AG10803 (cell line): ENCODE measurements around a stretch of chr1.

DNA sequence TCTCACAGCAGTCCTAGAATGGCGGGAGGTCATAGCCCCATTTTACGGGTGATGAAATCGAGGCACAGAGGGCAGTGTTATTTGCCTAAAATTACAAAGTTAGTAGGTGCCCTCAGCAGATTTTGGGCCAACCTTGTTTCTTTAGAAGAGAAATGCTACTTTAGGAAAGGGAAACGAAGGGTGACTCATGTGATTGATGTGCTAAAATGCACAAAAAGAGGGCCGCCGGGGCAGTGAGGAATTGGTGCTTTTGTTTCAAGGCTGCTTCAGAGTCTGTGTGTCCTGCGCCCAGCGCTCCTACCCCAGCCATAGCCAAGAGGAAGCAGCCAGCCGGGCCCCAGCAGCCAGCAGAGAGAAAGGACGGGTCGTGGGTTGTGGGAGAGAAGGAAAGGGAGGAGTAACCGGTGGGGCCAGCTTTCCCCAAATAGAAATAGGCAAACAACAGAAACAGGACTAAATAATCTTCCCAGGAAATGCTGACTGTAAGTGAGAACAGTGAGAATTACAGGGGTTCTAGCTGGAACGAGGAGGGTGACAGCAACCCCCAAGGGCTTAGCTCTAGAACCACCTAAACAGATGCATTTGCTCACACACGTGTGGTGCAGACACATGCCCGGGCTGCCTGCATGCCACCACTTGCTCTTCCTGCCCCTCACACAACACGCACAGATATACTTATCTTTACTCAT is 13.2 kb downstream of the VANGL1 start:
- RRBS = 40% methylated on average over 3 of the region's 16 CpGs

- RRBS = 3% methylated on average over 44 of the region's 92 CpGs
Observed at GRCh38 chr1:115838788-115839865, 1.8 kb downstream of the NHLH2 start.

DNA sequence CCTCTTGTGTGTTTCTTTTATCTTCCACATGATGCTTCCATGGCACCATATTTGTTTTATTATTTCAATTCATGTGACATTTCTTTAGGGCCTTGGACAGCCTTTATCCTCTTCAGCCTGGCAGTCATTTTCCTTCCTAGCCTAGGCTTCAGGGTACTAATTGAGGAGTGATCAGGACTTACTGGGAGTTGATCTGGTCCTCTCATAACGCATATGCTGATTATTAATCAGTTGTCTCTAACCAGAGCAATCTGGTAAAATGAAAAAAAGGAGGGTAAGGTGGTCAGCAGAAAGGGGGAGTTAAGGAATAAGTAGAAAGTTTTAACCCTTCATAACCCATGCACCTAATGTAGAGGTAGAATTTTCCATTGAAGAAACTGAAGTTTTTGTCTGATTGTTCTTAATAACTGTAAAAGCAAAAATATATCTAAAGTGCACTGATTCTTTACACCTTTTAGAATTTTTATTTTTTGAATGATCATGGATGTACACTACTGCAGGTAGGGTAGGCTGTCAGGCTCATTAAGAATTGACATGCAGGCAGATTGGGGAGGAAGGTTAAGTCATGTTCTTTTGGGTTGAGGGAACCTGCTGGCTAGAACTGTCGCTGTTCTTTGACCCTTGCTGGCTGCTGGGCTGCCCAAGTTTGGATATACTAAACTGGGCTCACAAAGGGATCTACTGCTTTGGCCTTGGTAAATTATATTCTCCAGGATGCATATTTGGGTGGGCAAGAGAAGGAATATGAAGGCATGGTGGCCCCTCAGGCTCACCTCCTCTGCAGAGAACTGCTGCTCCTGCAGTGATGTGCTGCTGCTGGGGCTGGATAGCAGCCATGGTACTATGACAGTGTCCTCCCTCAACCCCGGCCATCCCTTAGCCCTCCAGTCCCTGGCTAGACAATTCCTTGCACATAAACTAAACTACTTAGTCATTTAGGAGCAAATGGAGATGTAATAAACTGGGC is 5.8 kb downstream of the ATP1A1 start:
- RRBS = no CpG with 5 or more reads among the region's 3 CpGs

GRCh38 chr1:116388364-116388848 is 15.4 kb downstream of the ATP1A1 start:
- RRBS = no CpG with 5 or more reads among the region's 6 CpGs

- RRBS = no CpG with 5 or more reads among the region's 4 CpGs
Observed at GRCh38 chr1:116432328-116432670, 59.3 kb downstream of the ATP1A1 start.

GRCh38 chr1:116475005-116475848 is 95.6 kb downstream of the CD58 start:
- RRBS = no CpG with 5 or more reads among the region's 13 CpGs

DNA sequence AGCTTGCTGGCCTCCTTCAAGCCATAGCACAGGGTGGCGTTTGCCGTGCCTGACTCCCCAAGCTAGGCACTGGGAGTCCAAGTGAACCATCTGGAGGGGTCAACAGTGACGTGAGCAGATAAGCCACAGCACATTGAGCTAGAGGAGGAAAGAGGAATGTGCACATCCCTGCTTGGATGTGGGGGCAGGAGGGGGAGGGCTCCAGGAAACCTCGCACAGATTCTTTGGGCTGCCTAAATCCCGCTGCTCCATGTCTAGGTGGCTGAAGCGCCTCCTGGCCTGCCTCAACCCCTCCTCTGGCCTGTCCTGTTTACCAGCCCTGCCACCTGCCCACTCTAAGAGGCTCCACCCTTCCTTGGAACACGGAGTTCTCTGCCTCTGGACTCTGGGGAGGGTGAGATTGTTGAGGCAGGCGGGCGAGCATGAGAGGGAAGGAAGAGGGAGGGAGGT is 86.9 kb downstream of the CD58 start:
- RRBS = no CpG with 5 or more reads among the region's 9 CpGs

GRCh38 chr1:116494644-116495597 is 75.9 kb downstream of the CD58 start:
- RRBS = no CpG with 5 or more reads among the region's 7 CpGs

DNA sequence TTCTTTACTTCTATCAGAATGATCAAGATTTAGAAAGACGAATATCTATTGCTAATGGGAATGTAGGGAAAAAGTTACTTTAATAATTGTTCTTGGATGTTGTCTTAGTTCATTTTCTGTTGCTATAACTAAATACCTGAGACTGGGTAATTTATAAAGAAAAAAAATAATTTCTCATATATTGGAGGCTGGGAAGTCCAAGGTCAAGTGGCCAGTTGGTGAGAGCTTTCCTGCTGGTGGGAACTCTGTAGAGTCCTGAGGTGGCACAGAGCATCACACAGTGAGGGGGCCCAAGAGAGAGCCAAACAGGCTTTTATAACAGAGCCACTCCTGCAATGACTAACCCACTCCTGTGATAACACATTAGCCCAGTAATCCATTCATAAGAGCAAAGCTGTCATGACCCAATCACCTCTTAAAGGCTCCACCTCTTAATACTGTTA is 64.9 kb downstream of the CD58 start:
- RRBS = no CpG with 5 or more reads among the region's 1 CpG

GRCh38 chr1:116576605-116577673 is 6.1 kb upstream of the CD58 start:
- RRBS = no CpG with 5 or more reads among the region's 17 CpGs

GRCh38 chr1:116598611-116598818 is 27.7 kb upstream of the CD58 start:
- RRBS = no CpG with 5 or more reads among the region's 4 CpGs

DNA sequence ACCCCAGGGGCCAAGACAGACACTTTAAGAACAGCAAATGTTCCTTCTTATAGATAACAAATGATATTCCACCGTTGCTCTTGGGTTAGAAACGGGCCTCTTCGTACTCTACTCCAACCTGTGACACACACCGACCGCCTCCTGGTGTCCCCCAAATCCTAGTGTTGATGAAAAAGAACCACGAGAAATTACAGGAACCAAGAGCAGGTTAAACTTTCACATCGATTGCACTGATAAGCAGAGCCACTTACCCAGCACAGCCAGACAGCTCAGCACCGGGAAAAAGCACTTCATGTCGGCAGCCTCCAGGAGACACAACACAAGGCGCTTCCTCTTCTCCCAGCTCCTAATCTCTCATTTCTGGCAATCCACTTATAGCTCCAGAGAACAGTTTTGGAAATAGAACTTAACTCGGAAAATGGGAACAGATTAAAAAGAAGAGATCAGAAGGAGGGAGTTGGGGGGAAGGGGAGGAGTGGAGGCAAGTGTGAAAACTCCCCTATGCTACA is 1.4 kb downstream of the IGSF3 start:
- RRBS = no CpG with 5 or more reads among the region's 11 CpGs

GRCh38 chr1:116711431-116711655 is 42.9 kb upstream of the CD2 start:
- RRBS = no CpG with 5 or more reads among the region's 1 CpG

- RRBS = no CpG with 5 or more reads among the region's 4 CpGs
Observed at GRCh38 chr1:116757238-116757455, 2.9 kb downstream of the CD2 start.

GRCh38 chr1:116763293-116763799 is 9.1 kb downstream of the CD2 start:
- RRBS = no CpG with 5 or more reads among the region's 3 CpGs

DNA sequence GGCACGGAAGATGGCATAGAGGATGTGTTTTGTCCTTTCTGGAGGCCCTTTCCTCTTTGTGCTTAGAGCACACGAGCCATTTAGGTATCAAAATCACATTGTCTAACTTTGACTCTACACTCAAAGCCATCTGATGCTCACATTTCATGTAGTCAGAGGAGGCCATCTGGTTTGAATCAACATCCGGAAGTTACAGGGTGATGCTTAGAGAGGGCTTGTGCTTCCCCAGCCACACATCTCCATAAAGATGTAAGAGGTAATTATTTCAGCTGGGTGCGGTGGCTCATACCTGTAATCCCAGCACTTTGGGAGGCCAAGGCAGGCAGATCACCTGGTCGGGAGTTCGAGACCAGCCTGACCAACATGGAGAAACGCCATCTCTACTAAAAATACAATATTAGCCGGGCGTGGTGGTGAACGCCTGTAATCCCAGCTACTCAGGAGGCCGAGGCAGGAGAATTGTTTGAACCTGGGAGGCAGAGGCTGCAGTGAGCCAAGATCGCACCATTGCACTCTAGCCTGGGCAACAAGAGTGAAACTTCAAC is 12.9 kb downstream of the CD2 start:
- RRBS = no CpG with 5 or more reads among the region's 12 CpGs

DNA sequence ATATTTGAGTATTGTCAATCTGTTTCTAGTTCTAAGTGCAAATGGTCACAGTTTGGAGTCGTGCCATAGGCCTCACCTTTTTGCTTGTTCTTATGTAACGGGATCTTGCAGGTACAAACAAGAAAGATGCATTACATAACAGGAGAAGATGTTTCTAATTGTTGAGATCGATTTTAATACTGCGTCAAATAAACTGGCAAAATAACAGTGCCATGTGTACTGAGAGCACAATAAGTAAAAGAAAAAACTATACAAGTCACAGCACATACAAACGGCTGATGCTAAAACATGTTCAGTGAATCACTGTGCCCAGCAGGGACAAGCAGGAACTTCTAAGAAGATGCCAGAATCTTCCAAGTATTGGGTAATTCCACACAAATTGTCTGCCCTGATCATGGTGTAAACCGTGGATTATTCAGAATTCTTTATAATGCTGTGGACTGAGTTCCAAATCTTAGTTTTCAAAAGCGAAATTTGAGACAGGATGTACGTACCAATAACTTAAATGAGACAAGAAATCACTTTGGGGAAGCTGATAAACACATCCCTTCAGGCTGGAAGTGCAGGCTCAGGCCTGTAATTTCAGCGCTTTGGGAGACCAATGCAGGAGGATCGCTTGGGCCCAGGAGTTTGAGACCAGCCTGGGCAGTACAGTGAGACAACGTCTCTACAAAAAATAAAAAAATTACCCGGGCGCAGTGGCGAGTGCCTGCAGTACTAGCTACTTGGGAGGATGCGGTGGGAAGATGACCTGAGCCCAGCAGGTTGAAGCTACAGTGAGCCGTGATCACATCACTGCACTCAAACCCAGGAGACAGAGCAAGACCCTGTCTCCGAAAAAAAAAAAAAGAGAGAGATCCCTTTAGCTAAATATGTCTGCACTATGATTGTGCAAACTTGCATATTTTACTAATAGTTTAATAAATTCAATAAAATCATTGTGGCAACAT is 54.4 kb downstream of the CD2 start:
- RRBS = no CpG with 5 or more reads among the region's 17 CpGs

DNA sequence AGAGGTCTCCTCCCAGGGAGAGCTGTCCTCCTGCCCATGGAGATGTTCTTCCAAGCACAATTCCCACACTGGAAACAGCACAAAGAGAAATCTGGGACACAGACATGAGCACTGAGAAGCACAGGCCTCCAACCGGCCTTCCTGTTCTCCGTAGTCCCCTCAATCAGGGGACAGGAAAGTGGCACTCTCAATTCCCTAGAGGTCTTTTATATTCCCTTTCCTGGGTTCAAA is 70.6 kb downstream of the CD2 start:
- RRBS = no CpG with 5 or more reads among the region's 2 CpGs

GRCh38 chr1:116879596-116879910 is 30.2 kb upstream of the PTGFRN start:
- RRBS = no CpG with 5 or more reads among the region's 6 CpGs

GRCh38 chr1:116987851-116988671 is 13.5 kb upstream of the CD101 start:
- RRBS = no CpG with 5 or more reads among the region's 10 CpGs